Endometrial microvascular endothelial cells (primary cell): Measurements from ENCODE around the genes C3orf80 and KPNA4.

- RAMPAGE, long total RNA, result no peak
Observed at GRCh38 chr3:157158707-157159173, 1.2 kb downstream of the CCNL1 start.

DNA sequence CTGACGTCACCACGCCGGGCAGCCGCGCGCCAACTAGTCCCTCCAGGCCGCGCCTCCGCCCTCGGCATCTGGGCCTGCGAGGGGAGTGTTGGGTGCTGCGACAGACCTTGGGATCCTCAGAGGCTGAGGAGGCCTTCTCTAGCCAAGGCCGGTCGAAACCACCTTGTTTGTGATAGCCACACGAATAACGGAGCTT is 176 bp upstream of the CCNL1 start:
- RAMPAGE, long total RNA, result no peak

DNA sequence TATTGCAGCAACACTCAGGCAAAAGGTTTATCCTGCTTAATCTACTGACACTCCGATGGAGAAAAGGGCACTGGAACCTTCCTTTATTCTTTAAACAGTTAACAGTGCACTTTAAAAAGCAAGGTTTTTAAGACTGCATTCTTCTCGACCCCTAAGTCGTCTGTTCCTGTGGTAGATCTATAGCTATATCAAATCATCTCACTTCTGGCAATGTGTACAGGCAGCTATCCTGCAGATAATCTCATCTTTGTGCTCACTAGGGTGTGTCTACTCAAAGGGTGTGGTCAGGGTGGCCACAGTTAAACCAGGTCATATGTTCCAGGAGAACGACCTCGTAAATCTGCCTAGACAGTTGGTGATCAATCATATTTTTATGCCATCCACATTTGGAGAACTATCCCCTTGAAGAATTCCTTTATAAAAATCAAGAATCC is 3.1 kb downstream of the VEPH1 start:
- RAMPAGE, long total RNA, result no peak

DNA sequence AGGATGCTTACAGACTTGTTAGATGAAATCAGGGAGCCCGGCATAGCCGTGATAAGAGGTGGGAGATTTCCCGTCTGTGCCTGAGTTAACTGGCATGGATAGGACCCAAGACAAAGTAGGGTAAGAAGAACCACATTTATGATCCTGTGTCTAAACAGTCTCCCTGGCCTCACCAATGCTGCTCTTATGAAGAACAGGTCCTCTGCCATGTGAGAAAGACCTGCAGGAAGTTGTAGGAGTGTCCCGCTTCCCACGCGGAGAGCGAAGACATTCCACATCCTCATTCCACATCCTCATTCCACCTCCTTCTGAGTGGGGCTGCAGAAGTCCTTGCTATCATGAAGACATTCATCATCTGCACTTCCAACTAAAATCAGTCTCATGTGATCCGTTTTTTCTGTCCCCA is 227.0 kb downstream of the RSRC1 start:
- RAMPAGE, long total RNA, result no peak

DNA sequence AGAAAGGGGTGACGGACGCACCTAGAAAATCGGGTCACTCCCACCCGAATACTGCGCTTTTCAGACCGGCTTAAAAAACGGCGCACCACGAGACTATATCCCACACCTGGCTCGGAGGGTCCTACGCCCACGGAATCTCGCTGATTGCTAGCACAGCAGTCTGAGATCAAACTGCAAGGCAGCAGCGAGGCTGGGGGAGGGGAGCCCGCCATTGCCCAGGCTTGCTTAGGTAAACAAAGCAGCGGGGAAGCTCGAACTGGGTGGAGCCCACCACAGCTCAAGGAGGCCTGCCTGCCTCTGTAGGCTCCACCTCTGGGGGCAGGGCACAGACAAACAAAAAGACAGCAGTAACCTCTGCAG is 9.6 kb upstream of the GFM1 start:
- RAMPAGE, long total RNA, result no peak

- RAMPAGE, long total RNA, result no peak
Observed at GRCh38 chr3:158748226-158749007, 16.2 kb upstream of the RARRES1 start.

GRCh38 chr3:159784234-159784738 is 440.9 kb upstream of the C3orf80 start:
- RAMPAGE, long total RNA, result no peak

DNA sequence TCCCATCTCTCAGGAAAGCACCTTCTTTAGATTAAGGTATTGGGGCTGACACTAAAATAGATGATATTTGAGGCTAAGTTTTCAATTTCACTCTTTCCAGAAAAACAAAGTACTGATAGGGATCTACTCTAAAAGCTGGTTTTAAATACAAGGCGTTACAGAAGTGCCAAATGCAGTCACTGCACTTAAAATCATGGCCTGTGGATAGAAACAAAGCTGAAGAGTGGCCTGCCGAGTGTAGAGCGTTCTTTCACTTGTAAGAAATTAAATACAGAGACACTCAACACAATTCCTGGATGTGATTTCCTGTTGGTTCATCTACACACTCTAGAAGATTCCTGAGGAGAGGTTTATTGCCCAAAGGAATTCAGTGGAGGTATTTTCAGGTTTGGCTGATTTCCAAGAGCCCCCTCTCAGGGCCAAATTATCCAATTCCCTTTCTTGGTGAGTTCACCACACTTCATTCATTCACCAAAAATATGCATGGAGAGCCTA is 437.0 kb upstream of the C3orf80 start:
- RAMPAGE, long total RNA, result no peak

DNA sequence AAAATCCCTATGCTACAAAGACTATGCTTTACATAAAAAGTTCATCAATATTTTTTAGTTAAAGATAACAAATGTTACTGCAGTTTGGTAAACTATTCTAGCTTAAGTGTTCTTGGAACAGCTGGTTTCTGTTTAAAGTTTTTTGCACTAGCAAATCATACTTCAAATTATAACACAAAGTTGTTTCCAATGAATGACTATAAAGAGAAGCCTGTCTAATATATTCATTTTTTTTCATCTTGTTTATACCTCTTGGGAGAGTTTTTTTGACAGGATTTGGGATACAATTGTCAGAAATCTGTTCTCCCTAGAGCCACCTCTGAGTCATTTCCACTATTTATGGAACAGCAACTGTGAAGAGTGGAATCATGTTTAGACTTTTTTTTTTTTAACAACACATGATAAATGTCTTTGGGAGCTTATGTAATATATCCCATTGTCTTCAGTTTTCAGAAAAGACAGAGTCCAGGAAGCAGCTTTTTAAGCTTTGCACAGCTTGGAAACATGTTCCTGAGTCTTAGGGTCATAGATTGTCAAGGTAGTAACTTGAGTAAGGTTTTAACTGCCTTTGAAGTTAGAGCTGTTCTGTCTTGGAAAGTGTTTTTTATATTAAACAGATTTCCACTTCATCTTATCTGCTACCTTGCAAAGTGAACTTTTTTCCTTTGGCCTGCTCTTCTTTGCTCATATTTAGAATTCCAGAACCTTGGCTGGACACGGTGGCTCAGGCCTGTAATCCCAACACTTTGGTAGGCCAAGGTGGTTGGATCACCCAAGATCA is 388.3 kb upstream of the C3orf80 start:
- RAMPAGE, long total RNA, result no peak

GRCh38 chr3:159872391-159872885 is 352.8 kb upstream of the C3orf80 start:
- RAMPAGE, long total RNA, result no peak

- RAMPAGE, long total RNA, result no peak
Observed at GRCh38 chr3:159978178-159978890, 246.9 kb upstream of the C3orf80 start.

DNA sequence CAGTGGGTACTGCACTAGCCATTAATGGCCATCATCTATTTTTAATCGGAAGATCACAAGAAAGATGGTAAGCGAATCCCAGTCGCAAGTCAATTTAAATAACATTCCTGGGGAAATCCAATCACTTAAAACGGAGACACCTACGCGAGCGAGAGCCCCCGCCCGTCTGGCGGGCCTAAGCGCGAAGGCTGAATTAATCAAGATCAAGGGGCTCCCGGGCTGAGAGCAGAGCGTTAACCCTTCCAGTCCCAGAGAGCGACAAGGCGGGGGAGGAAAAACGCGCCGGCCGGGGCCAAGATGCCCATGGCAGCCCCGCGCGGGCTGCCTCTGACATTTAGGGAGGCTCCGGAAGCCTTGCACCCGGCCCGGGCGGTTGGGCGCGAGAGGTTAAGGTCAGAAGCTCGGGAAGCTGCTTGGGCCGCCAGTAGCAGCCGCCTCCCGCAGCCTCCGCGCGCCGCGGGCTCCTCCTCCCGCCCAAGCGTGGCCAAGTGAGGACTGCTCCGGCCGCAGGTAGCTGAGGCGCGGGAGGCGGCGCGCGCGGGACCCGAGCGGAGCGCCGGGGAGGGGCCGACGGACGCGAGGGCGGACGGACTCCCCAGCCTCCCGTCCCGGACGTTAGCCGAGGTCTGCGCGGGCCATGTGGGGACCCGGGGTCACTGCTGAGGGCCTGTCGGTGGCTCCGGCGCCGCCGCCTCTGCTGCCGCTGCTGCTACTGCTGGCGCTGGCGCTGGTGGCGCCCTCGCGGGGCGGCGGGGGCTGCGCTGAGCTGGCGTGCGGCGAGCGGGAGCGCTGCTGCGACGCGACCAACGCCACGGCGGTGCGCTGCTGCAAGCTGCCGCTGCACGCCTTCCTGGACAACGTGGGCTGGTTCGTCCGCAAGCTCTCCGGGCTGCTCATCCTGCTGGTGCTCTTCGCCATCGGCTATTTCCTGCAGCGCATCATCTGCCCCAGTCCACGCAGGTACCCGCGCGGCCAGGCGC is at the start of gene C3orf80:
Gene C3orf80 (plus strand): TSS at position 424 of the 980 bp plus-strand sequence.
- RAMPAGE, long total RNA, result no peak

DNA sequence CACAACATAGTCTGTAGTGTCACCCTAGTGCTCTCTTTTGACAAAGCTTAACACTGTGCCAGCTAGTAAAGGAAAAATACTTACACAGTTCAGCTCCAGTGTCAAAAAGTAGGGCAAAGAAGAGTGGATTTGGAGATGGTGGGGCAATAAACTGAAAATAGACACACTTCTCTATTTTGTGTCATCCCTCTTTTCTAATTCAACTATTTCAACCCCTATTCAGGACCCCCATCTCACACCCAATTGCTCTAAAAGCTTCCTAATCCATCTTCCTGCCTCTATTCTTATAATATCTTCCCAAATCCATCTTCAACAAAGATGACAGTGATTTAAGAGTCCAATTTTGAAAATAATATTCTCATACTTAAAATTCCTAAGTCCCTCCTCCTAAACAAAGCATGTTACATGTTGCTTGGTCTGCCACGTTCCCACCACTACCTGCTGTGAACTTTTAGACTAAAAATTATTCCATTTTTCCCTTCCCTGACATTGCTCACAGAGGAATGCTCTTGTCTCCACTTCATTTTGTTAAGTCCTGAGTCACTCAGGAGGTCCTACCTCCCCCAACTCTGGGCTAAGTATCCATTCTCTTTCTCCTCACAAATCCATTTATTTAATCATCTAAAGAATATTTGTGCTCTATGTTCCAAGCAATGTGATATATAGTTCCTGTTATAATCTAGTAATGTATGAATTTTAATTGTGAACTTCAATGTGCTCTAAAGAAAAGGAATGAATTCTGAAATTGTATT is 41.9 kb upstream of the TRIM59 start:
- RAMPAGE, long total RNA, result no peak

GRCh38 chr3:160507739-160508415 is 57.5 kb downstream of the KPNA4 start:
- RAMPAGE, long total RNA, result no peak

- RAMPAGE, long total RNA, result start-site peak on the minus strand at chr3:160565294-160565422, 40 and 42 reads in 2 replicates
Observed at GRCh38 chr3:160564651-160565624, at the start of gene KPNA4. TSS of gene KPNA4 (minus strand) at chr3:160565571.

DNA sequence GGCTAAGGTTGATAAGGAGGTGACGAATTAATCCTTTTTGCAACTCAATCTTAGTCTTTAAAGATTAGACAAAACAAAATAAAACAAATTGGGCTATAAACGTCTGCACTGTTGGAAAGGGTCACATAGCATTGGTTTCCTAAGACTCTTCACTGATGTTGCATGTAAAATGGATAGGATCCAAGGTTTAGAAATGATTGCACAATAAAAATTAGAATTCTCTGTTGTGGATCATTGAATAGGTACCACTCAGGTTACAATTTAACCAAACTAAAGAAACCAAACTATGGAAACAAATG is 34.6 kb upstream of the KPNA4 start:
- RAMPAGE, long total RNA, result no peak

DNA sequence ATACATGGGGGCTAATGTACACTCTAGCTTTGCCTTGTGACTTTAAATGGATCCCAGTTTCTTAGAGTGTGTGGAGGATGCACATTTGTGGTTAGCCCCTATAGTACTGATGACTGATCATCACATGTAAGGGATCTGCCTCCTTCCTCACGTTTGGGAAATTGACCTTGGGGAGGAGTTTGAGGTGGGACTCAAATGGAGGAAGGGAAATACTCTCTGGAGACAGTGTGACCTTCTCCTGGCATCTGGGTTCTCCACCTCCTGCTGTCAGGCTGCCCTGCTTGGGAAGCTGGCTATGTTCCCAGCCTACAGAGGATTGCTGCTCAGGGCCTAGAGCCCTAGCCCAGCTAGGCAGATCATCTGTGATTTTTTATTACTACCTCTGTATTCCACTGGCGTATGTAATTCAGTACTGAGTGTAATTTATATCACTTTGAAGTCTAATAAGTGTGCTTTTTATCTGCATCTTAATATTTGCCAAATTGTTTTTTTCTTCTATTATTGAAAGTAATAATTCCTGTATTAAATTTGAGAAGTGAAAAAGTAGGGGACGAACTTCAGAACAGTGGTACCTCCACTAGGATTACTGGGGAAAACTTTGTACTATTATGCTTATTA is 48.8 kb downstream of the PPM1L start:
- RAMPAGE, long total RNA, result no peak

DNA sequence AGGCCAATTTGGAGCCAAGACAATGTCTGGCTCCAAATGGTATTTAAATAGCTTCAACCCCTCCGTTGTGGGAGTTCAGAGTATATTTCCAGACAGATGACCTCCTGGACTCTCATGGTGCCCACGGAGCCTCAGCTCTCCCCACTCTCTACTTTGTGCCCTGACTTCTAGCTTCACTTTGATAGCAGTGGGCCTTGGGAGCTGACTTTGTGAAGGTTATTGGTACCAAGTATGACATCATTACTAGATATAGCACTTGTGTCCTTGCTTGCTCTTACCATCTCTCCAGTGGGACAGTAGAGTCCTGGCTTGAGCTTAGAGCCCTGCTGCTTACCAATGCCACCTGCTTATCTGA is 53.4 kb downstream of the PPM1L start:
- RAMPAGE, long total RNA, result no peak

DNA sequence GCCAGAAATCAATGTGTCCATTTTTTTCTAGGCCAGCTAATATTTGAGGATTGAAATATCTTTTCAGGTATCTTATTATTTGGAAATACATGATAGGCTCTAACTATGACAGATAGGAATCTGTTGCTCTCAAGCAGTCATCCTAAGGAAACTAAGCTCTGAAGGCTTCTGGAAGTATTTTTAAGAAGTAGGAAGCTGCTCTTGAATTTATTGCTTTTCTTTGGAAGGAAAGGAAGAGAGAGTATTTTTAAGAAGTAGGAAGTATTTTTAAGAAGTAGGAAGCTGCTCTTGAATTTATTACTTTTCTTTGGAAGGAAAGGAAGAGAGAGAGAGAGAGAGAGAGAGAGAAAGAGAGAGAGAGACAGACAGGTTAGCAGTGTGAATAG is 80.0 kb downstream of the PPM1L start:
- RAMPAGE, long total RNA, result no peak

DNA sequence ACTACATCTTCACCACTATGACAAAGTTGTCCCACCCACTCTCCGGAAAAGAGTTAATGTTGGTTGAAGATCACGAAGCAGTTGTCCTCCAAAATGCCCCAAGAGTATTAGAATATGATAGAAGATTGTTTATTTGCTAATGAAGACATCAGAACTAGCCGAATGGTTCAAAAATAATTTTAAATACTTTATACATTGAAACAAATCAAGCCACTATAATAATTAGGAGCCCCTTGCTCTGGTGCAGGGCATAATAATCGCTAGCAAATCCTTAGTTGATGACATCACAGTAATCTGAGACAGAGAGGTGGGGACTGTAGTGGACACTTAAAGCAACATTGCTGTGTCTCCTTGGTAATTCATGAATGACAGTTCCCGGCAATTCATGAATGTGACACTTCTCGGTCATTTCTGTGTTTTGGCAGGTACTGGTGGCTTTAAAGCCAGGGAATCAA is 114.2 kb downstream of the PPM1L start:
- RAMPAGE, long total RNA, result no peak